Aorta (tissue), 1 donor: ENCODE measurements around a stretch of chr3.

DNA sequence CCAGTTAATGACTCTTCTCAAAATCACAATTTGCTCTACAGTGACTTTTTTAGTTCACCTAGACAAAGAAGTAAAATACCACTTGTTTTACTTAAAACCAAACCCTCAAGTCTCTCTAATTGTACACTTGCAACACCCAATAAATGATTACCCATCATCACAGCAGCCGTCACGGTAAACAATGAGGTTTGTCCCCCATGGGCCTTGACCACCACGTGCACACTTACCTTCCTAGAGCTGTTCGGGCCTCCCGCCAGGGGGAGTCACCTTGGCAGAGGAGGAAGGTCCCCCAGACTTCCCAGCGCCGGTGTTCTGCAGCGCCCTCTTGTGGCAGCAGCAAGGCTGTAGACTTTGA, 18.7 kb upstream of the HDAC11 start:
- PRO-cap, result no peak

GRCh38 chr3:13530628-13531002, 18.3 kb upstream of the FBLN2 start:
- PRO-cap, result no peak

- PRO-cap, result no peak
Measured at GRCh38 chr3:13650533-13650965, 101.6 kb downstream of the FBLN2 start.

GRCh38 chr3:13866436-13866792, 13.5 kb downstream of the WNT7A start:
- PRO-cap, result no peak

DNA sequence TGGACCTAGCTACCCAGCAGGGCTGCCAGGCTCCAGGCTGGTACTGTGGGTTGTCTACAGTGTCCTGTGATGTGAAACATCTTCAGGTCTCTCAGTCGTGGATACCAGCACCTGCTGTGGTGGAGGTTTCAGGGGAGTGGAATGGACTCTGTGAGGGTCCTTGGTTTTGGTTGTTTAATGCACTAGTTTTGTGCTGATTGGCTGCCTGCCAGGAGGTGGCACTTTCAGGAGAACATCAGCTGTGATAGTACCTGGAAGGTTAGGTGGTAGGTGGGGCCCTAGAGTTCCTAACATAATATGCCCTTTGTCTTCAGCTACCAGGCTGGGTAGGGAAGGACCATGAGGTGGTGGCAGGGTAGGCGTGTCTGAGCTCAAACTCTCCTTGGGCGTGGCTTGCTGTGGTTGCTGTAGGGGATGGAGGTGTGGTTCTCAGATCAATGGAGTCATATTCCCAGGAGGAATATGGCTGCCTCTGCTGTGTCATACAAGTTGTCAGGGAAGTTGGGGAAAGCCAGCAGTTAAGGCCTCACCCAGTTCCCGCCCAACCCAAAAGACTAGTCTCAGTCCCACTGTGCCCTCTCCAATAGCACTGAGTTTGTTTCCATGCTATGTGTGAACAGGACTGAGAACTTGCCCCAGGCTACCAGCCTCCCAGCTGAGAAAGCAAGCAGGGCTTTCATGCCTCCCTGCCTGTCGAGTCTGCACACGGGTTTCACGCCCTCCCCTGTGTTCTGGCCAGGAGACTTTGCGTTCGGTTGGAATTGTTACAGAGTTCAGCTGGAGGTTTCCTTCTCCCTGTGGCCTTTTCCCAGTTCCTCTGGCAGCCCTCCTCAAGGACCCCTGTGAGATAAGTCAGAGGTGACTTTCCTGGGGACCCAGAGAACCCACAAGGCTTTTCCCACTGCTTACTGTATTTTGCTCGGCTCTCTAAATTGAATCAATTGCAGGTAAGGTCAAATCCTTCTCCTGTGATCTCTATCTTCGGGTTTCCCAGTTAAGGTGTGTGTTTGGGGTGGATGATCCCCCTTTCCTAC, 107.6 kb downstream of the CHCHD4 start:
- PRO-cap, result no peak

GRCh38 chr3:14123957-14124567, 608 bp downstream of the CHCHD4 start:
- PRO-cap, result no peak

- PRO-cap, result no peak
Measured at GRCh38 chr3:14133052-14133617, 8.3 kb downstream of the TMEM43 start.

DNA sequence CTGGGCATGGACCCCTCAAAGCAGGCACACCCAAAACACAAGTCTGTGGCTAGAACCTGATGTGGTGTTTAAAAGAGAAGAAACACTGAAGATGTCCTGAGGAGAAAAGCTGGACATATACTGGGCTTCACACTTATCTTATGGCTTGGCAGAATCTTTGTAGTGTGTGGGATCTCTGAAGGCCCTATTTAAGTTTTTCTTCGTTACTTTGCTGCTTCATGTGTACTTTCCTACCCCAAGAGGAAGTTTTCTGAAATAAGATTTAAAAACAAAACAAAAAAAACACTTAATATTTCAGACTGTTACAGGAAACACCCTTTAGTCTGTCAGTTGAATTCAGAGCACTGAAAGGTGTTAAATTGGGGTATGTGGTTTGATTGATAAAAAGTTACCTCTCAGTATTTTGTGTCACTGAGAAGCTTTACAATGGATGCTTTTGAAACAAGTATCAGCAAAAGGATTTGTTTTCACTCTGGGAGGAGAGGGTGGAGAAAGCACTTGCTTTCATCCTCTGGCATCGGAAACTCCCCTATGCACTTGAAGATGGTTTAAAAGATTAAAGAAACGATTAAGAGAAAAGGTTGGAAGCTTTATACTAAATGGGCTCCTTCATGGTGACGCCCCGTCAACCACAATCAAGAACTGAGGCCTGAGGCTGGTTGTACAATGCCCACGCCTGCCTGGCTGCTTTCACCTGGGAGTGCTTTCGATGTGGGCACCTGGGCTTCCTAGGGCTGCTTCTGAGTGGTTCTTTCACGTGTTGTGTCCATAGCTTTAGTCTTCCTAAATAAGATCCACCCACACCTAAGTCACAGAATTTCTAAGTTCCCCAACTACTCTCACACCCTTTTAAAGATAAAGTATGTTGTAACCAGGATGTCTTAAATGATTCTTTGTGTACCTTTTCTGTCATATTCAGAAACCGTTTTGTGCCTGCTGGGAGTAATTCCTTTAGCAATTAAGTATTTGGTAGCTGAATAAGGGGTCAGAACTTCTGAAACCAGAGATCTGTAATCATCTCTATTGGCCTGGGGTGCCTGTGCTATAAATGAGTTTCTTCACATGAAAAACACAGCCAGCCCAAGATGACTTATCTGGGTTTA, 17.8 kb downstream of the TMEM43 start:
- PRO-cap, result no peak

GRCh38 chr3:14249037-14249447, 70.4 kb downstream of the LSM3 start:
- PRO-cap, result no peak

- PRO-cap, result no peak
Measured at GRCh38 chr3:14288978-14289538, 110.4 kb downstream of the LSM3 start.

DNA sequence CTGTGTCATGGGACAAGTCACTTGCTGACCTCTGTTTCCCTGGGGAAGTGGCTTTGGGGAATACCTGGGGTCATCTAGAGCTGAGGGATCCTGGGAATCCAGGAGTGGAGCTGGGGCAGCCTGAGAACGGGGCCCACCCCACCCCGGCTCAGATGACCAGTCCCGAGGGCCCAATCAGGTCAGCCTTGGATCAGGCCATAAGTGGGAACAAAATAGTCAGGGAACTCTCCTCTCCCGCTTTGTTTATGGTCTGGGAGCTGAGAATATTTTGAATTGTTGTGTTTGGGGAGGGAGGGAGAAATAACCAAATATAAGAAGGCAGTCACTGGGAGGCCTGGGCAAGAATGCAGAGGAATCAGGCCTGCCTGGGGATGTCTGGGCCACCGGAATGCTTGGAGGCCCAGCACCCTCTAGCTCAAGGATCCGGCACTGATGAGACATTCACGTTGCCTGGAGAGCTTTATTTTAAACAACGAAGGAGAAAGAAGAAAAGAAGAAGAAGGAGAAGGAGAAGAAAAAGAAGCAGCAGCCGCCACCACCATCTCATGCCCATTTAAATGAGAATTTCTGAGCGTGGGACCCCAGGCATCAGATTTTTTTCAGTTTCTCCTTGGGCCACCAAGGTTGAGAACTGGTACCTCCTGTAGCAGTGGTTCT, 8.7 kb upstream of the SLC6A6 start:
- PRO-cap, result no peak

DNA sequence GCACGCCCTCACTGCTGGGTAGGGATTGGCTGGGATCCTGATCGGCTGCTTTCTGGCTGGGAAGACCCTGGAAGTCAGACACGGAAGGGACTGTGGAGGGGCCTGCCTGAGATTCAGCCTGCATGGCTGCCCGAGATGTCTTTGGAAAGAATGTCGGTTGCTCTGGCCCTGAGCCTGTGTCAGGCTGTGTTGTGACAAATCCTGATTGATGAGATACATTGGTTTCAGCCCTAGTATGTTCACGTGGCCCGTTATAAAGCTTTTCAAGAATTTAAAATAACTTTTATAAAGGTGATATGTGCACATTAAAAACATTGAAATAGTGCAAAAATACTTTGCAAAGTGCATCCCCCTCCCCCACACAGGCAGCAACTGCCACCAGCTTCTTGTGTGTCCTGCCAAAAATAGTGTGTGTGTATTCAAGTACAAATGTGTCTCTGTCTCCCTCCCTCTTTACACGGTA, 52.0 kb downstream of the SLC6A6 start:
- PRO-cap, result no peak

GRCh38 chr3:14484810-14485585, 55.1 kb downstream of the GRIP2 start:
- PRO-cap, result no peak

DNA sequence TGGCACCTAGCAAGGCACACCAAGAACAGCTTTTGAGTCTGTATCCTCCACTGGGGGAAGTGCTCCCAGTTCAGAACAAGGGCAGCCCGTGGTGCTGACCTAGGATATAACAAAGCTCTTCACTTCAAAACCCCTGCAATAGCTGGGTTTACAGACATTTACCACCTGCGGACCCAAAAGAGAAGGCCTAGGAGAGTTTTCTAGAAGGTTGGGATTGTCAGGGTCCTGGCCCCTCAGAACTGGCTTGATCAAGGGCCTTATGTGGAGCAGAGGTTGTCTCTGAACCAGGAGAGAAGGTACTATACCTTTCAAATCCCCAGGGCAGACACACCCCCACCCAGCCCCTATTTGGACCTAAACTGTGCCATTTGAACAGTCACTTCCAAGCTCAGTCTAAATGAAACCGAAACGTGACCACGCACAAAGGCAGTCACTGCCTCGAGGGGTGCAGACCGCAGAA, 53.8 kb downstream of the GRIP2 start:
- PRO-cap, result no peak

DNA sequence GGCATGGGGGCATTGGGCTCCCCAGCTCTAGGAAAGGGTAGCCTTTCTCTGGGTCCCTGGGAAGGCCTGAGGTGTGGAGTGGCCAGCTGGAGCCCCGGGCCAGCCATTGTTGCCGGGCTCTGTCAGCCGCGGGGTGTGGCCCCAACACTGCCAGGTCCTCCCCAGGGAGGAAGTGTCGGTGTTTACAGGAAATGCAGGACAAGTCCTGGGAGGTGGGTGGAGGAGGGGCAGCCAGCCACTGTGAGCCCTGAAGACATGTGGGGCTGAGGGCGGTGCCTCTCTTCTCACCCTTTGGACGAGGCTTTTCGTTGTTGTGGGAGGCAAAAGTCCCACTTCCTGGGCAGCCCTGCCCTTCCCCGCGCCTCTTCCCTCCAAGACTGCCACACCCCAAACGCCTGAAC, 29.1 kb downstream of the FGD5 start:
- PRO-cap, result no peak

DNA sequence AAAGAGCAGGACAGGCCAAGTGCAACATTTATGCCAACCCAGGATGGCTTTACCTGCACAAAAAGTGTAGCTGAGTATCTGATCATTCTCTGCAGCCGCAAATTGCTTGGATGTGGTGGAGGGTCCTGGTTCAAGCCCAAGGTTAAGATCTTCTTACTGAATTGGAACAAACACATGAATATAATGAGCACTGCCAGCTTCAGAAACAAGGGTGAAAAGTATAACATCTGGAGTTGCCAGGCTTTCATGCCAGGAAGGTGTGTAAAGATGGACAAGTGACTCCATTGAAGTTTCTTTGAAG, 11.8 kb upstream of the MRPS25 start:
- PRO-cap, result no peak

DNA sequence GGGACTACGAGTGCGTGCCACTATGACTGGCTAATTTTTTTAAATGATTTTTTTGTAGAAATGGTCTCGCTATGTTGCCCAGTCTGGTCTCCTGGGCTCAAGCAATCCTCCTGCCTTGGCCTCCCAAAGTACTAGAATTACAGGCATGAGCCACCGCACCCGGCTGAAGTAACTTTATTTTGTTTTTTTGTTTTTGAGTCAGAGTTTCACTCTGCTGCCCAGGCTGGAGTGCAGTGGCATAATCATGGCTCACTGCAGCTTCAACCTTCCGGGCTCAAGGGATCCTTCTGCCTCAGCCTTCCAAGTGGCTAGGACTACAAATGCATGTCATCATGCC, 5.5 kb downstream of the RBSN start:
- PRO-cap, result no peak

GRCh38 chr3:15228109-15228811, 22.2 kb downstream of the CAPN7 start:
- PRO-cap, result no peak

- PRO-cap, result no peak
Measured at GRCh38 chr3:15246510-15247734, 40.9 kb downstream of the CAPN7 start.

DNA sequence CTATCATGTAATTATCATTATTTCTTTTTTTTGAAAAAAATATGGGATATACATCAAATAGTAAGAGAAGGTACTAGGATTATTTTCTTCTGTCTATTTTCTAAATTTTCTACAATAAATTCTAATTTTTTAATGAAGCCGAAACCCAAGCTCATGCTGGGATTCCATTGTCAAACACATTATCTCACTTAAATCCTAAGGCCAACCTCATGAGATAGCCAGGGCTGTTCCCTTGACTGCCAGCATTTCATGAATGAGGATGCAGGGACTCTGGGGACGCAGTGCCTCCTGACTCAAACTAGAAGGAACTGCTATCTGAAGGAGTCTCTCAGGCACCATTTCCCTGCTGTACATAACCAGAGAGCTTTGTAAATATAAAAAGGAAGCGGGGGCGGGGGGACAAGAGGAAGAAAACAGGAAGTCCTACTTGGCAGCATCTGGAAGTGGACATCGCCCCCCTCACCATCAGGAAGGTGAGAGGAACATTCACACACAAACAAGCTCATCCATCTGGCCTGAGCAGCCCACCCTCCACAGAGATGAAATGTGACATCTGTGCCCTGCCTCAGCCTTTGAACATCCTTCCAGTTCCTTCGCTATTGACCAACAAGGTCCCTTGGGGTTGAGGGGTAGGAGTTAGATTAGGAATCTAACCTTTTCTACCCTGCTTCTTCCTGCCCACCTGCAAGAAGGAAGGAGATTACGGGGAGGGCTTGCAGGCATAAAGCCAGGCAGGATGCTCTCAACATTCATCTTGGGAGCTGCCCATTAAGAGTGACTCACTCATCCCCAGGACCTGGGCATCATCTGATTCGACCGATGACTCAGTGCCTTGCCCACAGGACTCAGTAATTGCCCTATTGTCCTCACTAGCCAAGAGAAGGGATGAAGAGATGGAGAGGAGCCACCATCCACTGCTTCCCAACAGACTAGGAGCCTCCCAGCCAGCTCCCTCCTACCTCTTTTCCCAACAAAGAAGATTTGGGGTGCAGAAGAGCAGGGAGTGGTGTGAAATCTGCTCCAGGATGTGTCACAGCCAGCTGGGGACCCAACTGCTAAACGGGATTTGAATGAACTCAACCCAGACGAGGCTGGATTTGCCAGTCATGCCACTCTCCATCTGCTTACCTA, 31.9 kb downstream of the SH3BP5 start:
- PRO-cap, result no peak